OCI-LY7 (cell line): ENCODE measurements around a stretch of chr7.

DNA sequence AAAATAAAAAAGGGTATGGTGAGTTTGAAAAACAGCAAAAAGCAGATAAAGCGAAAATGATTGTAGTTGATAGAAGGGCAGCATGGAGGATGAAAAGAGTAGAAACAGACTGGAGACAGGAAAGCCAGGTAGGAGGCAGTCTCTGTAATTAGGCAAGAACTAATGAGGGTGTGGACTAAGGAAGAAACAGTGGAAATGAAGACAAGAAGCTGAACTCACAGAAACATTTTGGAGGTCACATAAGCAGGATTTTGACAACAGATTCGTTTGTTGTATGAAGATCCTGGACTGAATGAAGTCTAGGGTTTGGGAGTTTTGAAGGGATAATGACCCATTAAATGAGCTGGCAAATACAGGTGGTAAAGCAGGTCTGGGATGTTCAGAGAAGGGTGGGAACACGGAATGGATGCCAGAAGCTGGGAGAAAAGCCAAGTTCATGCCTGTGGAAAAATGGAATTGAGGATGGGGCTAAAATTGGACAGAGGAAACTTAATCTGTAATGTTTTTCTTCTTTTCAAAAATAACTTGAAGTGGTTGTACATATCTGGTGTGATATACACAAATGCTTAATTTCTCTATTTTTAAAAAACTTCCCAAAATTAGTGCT, 1.2 kb upstream of the MALSU1 start:
- PRO-cap: no peak
- RAMPAGE, long total RNA: no peak

DNA sequence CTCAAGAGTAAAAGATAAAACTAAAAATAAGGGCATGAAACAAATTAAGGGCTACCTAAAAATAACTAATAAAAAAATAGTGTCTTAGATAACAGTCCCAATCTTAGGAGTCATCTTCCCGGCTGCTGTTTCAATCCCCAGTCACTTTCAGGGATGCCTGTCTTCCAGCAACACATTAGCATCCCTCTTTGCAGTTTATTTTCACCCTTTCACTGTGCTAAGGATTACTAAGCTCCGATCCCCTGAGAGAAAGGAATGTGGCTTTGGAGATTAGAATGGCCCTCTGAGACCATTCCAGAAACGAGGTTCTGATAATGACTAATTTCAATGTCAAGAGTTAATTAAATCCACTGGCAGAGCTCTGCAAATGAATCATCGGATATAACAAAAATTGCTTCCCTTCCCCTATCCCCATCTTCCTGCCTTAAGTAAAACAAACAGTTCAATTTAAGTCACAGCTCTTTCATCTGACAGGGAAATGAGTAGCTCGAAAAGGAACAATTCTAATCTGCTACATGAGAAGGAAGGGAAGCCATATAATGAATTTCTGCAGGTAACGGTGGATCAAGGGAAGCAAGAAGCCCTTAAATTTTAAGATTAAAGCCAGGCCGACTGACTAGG, 50.3 kb downstream of the MALSU1 start:
- PRO-cap: no peak
- RAMPAGE, long total RNA: no peak

GRCh38 chr7:23490734-23491361, 20.6 kb upstream of the IGF2BP3 start:
- PRO-cap: no peak
- RAMPAGE, long total RNA: no peak

- PRO-cap: no peak
- RAMPAGE, long total RNA: no peak
These were observed 15.5 kb downstream of the TRA2A start for GRCh38 chr7:23516264-23516679.

DNA sequence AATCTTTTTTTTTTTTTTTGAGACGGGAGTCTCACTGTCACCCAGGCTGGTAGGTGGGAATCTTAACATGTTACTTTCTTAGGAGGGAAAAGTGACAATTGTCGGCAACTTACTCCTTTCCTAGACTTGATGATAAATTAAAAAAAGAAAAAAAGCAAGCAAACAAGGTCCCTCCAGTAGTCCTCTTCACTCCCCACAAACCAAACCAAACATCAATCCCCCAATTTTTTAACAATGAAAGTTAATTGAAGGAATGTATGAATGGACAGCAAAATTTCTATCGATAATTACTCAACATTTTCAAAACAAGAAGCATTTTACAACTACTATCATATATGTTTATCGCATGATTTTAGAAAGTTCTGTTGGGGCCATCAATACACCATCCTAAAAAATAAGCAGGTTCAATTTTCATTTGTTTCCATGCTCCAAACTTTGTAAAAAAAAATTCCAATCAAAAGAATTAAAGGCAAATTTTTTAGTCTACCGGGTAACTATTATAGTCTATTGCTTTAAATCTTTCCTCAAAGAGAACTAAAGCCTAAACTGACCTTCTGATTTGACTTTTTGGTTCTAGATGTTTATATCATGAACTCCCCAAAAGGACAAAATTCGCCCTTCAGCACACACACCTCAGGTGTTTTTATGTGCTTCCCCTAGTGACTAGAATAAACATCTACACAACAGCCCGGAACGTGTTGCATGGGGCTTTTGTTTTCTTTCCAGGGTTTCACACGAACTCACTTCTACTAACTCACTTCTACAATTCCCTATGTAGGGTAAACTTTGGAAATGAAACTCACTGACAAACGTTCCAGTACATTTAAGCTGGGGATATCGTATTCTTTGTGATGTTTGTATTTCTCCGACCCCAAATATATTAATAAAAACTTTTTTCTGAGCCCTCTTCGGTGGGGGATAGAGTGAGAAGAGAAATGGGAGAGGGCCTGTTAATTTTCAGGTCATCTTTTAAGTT, 1.6 kb downstream of the TRA2A start:
- PRO-cap: no peak
- RAMPAGE, long total RNA: no peak

- PRO-cap: no peak
- RAMPAGE, long total RNA: no peak
These were observed 50.0 kb downstream of the STK31 start for GRCh38 chr7:23759955-23760581.

DNA sequence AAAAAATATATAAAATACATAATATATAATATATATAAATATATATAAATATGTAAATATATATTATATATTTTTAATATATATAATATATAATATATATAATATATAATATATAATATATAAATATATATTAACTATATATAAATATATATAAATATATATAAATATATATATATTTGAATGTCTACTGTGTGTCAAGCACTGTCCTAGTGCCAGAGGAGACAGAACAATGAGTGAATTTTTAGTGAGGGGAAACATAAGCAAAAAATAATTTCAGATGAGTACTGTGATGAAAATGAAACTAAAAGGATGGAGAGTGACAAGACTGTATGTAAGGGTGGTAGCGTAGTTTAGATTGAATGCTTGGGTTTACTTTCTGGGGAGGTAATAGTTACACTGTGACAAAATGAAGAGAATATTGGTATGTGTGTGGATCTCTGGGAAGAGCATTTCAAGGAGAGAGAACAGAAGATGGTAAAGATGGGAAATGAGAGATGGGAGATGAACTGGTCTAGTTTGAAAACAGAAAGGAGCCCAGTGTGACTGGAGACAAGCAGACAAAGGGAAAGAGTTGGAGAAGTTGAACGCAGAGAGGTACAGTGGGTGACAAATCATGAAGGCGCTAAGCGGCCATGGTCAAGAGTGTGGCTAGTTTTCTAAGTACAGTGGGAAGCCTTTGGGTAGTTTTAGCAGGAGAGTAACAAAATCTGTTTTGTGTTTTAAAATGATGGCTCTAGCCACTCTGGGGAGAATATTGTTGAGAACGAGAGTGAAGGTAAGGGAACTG, 22.4 kb downstream of the PALS2 start:
- PRO-cap: no peak
- RAMPAGE, long total RNA: no peak

DNA sequence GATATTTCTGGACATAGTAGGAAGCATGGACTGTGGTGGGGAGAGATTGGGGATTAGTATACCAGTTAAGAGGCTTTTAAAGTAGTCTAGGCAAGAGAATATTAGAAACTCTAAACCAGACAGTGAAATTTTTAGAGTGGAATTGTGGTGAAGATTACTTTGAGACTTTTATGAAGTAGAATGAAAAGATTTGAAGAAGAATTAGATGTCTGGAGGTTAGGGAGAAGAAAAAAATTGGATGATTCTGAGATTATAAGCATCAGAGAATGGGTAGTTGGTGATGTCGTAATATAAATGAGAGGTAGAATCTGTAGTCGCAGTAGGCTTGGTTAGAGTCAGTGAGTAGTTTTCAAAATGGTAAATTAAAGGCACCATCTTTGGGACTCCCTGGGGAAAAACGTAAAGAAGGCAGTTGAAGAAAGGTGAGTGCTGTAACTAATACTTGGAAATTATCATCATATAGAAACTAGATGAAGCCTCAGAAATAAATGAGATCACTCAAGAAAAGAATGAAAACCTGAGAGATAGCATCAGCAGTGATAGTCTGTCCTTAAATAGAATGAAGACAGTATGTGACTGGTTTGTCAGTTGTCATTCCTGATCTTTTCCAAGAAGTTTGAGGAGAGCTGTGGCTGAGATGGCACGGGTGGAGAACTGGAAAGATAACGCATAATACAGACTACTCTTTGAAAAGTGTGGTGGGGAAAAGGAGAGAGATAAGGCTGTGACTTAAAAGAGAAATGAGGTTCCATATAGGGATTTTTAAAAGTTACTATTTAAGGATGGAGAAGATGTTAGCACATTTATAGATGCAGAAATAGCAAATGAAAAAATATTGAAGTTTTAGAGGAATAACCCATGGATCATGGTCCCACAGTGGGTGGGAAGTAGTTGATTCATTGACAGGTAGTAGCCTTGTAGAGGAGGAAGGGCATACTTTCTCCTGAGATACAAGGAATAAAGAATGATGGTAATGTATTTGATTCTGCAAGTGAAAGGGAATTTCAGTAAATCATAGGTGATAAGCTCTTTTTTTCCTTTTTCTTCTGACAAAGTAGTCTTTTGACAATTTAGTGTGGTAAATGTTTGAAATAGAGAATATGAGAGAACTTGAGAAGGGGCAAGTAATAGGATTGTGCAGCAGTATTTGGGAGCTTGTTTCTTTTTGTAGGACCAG, 23.9 kb downstream of the PALS2 start:
- PRO-cap: no peak
- RAMPAGE, long total RNA: no peak

DNA sequence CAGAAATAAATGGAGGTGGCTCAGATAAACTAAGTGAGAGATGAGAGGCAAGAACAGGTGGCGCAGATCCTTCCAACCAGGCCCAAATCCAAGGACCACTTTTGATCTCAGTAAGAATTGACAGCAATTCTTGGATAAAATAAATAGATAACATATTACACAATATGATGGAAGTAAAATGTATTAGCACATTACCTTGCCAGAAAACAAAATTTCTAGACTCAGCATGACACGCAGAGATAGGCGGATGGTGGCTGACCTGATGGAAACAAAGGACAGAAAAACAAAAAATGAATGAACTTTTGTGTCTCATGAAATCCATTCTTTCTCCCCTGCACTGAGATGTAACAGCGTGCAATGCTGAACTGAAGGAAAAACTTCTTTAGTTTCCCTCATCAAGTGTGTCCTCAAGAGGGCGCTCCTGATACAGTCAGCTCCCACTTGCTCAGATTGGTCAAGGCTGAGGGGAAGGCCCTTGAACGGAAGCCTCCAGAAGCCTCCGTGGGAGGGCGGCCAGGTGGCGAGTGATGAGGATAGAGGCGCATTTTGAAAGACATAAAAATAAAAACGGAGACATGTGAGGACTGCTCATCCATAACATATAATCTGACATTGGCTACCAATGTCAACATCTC, 62.8 kb upstream of the GSDME start:
- PRO-cap: bidirectional peak, plus-strand start at position 492 of the sequence, minus-strand start at position 372 of the sequence
- RAMPAGE, long total RNA: no peak

DNA sequence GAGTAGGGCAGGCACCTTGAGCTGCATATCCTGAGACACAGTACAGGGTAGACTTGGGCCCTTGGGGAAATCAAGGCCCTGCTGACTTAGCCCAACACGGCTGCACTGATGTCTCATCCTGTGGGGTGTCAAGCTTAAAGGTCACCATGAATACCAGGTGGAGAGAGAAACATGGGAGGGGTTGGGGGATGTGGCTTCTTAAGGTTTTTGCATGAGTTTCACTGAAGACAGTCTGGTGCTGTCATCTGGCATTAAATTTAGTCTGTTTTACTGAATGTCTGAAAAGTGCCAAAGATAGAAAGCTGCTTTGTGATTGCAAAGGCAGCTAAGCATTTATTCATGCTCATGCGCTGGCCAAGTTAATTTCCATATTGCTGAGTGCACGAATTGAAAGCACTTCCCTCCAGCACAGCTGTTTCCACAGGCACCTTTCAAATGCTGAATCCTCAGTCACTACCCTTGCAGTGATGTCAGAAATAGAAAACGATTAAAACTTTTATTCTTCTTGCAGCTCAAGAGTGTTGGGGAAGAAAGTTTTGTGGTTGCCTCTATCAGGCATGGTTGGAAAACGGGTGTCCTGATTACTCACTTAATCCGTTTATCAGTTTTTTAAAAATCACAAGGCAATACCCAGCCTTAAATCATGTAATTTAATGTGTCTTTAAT, 102.1 kb downstream of the OSBPL3 start:
- PRO-cap: bidirectional peak, plus-strand start at position 251 of the sequence, minus-strand start at position 107 of the sequence
- RAMPAGE, long total RNA: no peak

GRCh38 chr7:24907445-24908042, 72.4 kb downstream of the OSBPL3 start:
- PRO-cap: no peak
- RAMPAGE, long total RNA: no peak

- PRO-cap: no peak
- RAMPAGE, long total RNA: no peak
These were observed 32.9 kb upstream of the NPVF start for GRCh38 chr7:25261138-25261559.

GRCh38 chr7:25496277-25497002, 268.2 kb upstream of the NPVF start:
- PRO-cap: no peak
- RAMPAGE, long total RNA: no peak

- PRO-cap: no peak
- RAMPAGE, long total RNA: no peak
These were observed 369.5 kb upstream of the NPVF start for GRCh38 chr7:25597660-25598273.

GRCh38 chr7:25752857-25753945, 398.8 kb upstream of the NFE2L3 start:
- PRO-cap: no peak
- RAMPAGE, long total RNA: no peak

GRCh38 chr7:25858568-25859176, 293.3 kb upstream of the NFE2L3 start:
- PRO-cap: no peak
- RAMPAGE, long total RNA: no peak

- PRO-cap: bidirectional peak, plus-strand start at chr7:25964833, minus-strand start at chr7:25964723
- RAMPAGE, long total RNA: no peak
These were observed 187.4 kb upstream of the NFE2L3 start for GRCh38 chr7:25964314-25965271.

DNA sequence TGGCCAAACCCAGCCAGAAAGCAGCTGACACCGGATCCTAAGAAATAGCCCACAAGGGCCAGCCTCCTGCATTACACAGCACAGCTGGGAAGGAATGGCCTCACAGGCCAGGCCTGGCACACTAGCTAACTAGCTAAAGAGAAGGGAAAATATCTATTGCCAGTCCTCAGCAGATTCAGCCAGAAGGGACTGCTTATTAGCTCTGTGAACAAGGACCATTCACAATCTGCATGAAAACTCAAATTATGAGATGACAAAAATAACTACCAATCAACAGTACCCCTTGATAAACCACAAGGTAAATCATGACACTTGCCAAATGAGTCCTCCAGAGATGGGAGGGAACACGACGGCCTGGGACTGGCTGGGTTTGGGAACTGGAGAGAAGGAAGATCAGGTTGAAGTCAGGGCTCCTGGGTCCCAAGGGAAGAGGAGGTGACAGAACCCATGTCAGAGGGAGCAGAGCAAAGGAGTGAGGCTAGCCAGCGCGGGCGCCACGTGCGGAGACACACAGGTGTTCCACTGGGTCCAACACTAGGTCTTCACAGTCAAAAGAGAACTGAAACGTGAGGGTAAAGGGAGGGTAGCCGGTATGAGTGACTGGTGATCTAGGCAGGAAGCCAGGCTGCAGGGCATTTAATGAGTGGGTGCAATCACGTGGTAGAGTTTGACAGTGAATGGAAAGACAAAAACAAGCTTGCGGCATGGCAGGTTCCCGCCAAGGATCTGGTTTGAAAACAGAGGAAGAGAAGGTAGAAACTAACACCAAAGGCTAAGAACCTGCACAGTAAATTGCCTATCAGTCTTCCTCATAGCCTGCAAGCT, 184.1 kb upstream of the NFE2L3 start:
- PRO-cap: bidirectional peak, plus-strand start at position 670 of the sequence, minus-strand start at position 561 of the sequence
- RAMPAGE, long total RNA: no peak

- PRO-cap: no peak
- RAMPAGE, long total RNA: no peak
These were observed 73.1 kb upstream of the NFE2L3 start for GRCh38 chr7:26078739-26079458.

GRCh38 chr7:26194755-26195604, 5.6 kb downstream of the HNRNPA2B1 start:
- PRO-cap: no peak
- RAMPAGE, long total RNA: no peak